ENCODE results near the genes SCGB1D2 and SCGB1D4.

DNA sequence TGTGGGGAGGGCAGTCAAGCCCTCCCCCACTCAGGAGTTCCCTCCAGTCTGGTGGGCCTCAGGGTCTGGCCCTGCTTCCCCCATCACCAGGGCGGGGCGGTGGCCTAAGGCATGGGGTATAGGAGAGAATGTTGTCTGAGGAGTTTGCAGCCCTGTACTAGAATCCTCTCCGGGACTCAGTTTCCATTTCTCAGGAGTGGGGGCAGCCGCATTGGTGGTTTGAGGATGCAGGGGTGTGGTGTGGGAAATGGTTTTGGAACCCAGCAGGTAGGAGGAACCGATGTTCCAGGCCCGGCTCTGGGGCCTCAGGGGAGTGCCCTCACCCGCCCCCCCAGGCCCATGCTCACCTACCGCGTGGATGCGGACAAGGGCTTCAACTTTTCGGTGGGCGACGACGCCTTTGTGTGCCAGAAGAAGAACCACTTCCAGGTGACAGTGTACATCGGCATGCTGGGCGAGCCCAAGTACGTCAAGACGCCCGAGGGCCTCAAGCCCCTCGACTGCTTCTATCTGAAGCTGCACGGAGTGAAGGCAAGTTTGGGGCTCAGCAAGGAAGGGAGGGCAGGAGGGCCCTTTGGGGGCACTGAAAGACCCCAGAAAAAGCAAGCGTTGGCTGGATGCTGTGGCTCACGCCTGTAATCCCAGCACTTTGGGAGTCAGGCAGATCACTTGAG is 18.6 kb downstream of the TMEM258 start:
- RRBS = no CpG with 5 or more reads among the region's 23 CpGs

DNA sequence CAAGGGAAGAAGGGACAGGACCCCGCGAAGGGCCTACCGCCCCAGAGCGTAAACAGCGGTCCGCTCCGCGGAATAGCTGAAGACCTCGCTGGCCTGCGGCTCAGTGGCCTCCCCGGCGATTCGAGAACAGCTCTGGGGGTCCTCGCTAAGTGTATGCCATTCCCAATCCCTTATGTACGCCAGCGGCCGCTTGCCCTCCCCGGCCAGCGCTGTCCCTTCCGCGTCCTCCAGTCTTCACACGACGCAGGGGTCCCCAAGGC is 1.1 kb downstream of the FADS1 start:
- RRBS = under 1% methylated on average over 8 of the region's 23 CpGs

- RRBS = 2% methylated on average over 11 of the region's 42 CpGs
Observed at GRCh38 chr11:61890789-61891374, 463 bp downstream of the FADS3 start.

DNA sequence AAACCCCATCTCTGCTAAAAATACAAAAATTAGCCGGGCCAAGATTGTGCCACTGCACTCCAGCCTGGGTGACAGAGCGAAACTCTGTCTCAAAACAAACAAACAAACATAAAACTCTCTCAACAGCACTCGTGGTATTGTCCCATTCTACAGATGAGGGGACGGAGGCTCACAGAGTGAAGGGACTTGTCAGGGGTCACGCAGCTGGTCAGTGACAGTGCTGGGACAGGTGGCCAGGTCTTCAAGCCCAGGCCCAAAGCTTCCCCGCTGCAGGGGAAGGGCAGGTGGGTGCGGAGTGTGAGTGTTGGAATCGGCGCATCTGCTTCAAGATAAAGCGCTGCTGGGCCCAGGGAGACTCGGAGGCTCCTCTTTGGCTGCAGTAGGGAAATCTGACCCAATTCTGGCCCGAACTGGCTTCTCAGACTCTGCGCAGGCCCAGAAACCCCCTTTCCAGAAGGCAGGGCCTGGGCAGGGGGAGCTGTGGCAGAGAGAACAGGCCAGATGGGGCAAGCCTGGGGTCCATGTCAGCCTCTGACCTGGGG is 7.4 kb downstream of the RAB3IL1 start:
- RRBS = no CpG with 5 or more reads among the region's 13 CpGs

DNA sequence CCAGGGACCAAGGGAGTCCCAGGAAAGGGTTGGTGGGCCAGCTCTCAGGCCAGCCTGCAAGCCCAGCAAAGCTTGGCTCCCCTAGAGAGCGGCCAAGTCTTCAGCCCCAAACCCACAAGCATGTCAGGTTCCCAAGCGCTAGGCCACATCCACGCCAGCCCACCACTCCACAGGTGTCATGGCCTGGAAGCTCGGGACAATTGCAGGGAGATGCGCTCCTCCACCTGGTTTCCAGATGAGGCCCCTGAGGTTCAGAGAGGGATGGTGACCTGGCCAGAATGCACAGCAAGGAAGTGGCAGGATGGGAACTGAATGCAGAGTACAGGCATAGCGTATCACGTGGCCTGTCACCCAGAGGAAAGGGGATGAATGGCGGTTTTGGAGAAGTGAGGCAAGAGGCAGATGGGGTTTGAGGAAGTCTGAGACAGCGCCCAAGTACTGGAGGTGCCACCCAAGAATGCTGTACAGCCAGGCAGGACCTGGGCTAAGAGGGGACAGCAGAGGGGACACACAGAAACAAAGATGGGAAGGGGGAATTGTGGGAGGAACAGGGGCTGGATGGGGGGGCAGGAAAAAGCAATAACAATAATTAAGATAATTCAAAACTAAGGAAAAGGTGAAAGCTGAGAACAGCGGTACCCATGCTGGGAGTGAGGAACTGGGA is 4.9 kb downstream of the RAB3IL1 start:
- RRBS = no CpG with 5 or more reads among the region's 10 CpGs

GRCh38 chr11:61961237-61962080 is 6.0 kb downstream of the FTH1 start:
- RRBS = no CpG with 5 or more reads among the region's 7 CpGs

DNA sequence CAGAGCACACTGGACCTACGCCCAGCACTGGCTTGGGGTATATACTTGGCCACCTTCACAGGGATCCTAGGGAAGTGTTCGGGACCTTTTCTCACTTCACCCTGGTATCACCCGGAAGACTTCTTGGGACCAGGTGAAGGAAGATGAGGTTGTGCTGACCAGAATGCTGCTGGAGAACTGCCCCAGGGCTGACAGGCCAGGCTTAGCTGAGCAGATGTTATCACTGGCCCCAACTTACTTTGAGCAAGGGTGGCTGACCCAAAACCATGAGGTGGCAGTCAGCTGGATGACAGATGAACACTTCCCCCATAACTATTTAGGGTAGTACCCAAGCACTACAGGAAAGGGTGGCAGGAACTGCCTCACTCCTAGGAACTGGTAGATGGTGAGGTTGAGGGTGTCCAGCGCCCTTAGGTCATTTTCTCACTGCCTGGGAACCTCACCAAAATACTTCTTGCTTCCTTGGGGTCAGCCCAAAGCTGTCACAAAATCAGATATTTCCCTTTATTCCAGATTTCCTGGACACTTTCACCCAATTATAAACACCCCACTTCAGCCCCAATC is 4.3 kb downstream of the FTH1 start:
- RRBS = no CpG with 5 or more reads among the region's 4 CpGs

DNA sequence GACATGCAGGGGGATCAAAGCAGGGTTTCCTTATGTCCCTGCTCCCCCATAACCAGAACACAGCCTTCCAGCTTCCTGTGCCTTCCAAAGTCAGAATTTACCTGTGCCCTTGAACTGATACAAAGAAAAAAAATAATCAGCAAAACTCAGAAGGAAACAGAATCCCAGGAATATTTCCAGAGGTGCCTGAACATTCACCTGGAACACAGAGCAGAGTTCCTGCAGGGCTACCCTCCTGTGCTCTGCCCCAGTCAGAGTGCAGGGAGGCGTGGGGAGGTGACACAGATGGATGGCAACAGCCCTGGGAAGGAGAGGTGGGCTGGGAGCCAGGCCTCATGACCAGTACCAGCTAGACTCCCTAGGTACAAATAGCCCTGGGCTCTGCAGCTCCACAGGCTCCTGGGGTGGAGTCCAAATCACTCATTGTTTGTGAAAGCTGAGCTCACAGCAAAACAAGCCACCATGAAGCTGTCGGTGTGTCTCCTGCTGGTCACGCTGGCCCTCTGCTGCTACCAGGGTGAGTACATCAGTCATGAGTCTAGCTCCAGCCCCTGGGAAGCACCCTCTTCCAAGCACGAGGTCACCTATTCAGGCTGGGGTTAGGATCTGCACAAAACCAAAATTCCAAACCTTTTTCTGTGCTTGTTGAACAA is at the start of gene SCGB1D2:
Gene SCGB1D2 (plus strand): TSS at position 394 of the 653 bp plus-strand sequence.
- RRBS = no CpG with 5 or more reads among the region's 4 CpGs

DNA sequence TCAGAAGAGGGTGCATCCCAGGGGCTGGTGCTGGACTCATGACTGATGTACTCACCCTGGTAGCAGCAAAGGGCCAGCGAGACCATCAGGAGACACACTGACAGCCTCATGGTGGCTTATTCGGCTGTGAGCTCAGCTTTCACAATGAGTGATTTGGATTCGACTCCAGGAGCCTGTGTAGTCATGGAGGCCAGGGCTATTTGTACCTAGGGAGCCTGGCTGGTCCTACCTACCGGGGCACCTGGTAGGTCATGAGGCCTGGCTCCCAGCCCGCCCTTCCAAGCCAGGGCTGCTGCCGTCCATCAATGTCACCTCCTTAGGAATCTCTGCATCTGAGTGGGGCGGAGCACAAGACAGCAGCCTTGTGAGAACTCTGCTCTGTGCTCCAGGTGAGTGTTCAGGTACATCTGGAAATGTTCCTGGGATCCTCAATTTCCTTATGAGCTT is at the start of gene SCGB1D4:
Gene SCGB1D4 (minus strand): TSS at position 175 of the 447 bp plus-strand sequence.
- RRBS = no CpG with 5 or more reads among the region's 7 CpGs

DNA sequence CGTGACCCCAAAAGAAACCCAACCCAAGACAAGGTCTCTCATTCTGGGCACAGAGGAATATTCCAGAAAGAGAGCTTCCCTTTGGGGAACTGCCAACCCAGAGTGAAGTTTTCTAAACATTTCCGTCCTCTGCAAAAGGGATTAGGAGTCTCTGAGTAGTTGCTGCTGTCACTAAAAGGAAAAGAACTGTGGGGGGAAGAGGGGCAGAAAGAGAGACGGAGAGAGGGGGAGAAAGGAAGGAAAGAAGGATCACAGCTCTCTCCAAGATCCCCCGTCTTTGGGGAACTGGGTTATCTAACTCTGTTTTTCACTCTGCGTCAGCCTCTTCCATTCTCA is 726 bp downstream of the SCGB1A1 start:
- RRBS = no CpG with 5 or more reads among the region's 5 CpGs

DNA sequence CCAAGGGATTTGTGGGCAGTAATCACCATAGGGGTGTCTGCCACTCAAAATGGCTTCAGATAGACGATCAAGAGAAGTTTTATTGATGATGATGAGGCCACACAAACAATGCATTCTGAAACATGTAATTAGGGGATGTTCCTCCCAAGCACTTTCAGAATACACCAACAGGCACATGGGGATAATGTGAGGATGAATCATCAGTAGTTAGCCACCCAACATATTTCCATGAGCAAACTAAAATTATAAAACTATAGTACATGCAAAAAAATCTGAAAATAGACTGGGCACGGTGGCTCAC is 9.1 kb downstream of the SCGB1A1 start:
- RRBS = no CpG with 5 or more reads among the region's 2 CpGs

DNA sequence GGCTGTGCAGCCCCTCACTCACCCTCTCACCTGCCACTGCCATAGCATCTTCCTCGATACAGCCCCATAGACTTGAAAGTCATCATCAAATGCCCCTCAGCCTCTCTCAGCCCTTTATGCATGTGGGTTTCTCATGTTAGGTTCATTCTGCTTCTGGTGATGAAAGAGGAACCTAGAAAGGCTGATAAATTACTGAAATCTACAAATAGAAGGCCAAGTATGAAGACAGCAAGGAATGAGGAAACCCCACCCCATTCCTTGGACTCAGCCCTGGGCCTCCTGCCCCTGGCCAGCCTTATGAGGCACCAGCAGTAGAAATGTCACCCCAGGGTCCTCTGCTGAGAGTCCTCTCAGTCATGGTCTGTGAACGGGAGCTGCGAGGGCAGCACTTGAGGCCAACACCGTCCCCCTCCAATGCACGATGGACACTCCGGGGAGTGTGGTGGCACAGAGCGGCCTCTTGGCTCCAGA is 24.8 kb downstream of the SCGB1A1 start:
- RRBS = 25% methylated on average over 2 of the region's 7 CpGs

- RRBS = no CpG with 5 or more reads among the region's 4 CpGs
Observed at GRCh38 chr11:62456577-62457065, 37.8 kb downstream of the SCGB1A1 start.

GRCh38 chr11:62463138-62463540 is 44.3 kb downstream of the SCGB1A1 start:
- RRBS = no CpG with 5 or more reads among the region's 6 CpGs

GRCh38 chr11:62501920-62502886 is 44.4 kb downstream of the AHNAK start:
- RRBS = no CpG with 5 or more reads among the region's 13 CpGs

GRCh38 chr11:62541429-62542123 is 5.0 kb downstream of the AHNAK start:
- RRBS = no CpG with 5 or more reads among the region's 5 CpGs

GRCh38 chr11:62555336-62555898 is 8.8 kb upstream of the AHNAK start:
- RRBS = no CpG with 5 or more reads among the region's 6 CpGs

DNA sequence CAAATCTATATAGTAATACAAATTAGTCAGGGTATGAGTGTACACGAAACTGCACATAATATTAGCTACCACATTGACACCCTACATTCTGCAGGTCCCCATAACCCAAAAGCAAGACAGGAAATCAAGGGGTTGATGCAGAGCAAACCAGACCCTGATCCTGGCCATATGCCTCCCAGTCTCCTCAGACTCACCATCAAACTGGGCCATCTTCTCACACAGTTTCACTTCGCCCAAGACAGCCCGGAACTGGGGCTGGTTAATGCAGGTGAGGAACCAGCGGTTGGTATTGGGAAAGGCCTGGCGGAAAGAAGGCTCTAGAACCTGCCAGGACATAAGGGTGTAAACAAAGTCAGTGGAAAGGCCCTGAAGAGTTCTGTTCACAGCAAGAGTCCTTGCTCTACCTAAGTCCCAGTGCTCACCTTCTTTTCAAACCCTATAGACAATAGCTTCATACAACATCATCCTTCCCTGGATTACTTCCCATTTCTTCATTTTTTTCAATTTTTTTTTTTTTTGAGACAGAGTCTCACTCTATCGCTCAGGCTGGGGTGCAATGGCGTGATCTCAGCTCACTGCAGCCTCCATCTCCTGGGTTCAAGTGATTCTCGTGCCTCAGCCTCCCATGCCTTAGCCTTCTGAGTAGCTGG is 6.4 kb downstream of the EEF1G start:
- RRBS = no CpG with 5 or more reads among the region's 8 CpGs

DNA sequence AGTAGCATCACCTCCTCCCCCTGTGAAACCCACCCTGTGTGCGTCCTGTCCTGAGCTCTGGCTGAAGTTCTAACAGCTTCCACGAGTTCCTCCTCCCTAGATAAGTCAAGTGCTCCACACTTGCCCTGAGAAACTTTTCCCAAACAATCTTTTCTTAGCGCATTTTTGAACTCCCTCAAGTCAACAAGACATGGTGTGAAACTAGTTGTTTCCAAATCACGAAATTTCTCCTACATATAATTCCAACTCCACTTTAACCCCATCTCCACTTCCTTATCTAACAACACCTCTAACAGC is 1.7 kb upstream of the MTA2 start:
- RRBS = no CpG with 5 or more reads among the region's 4 CpGs

DNA sequence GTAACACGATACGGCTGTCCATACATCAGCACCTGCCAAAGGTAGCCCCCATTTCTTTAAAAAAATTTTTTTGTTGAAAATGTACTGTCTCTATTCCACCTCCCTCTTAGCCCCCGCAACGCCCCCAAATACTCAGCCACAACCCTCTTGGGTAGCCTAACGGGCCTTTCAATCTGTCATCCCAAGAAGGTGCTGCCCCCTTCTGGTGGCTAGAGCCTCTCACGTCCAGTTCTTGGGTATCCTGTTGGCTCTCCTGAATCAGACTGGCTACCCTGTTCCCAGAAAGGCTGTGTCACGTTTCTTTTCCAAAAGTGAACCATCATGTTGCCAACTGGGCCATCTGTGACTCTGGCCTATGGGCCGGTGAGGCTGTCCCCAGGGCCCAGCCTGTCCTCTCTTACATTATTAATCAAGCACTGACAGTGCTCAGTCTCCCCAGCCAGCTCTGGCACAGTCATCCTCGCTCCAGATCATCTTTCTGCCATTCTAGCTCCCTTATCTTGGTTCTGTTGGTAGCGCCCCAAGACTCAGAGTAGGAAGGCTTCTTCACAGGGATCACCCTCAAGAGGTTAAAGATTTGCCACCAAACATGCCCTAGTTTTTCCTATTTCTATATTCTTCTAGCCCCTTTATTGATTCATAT is 5.5 kb upstream of the LRRN4CL start:
- RRBS = no CpG with 5 or more reads among the region's 10 CpGs